K562 (cell line): Measurements from ENCODE around the gene ABCA5.

DNA sequence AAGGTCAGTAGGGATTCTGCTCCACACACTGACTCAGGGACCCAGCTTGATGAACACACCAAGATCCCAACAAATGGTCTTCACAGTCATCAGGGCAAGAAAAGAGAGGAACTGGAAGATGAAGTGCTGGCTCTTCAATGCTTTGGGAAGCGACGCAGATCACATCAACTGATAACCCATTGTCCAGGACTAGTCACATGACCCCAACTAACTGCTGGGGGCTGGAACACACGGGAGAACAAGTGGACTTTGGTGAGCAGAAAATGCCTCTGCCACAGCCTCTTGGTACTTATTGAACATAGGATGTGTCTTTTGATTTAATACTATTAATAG, 21.5 kb downstream of the FAM20A start:
- RAMPAGE, long total RNA, result no peak
- RRBS, result no CpG with 5 or more reads among the region's 3 CpGs
PRO-cap:
- standard, result no peak
- CoPRO, capped RNA only, 2 experiments, result no peak in any of the 2 experiments
- CoPRO, capped and uncapped RNA, 2 experiments, result no peak in any of the 2 experiments
- CoPRO, uncapped RNA only, 2 experiments, result no peak in any of the 2 experiments
CAGE:
- cytosol, long polyA plus RNA, result no peak
- long polyA plus RNA, result no peak
- nucleolus, long total RNA, result no peak
- nucleus, long polyA plus RNA, result no peak

- RAMPAGE, long total RNA, result no peak
- RRBS, result no CpG with 5 or more reads among the region's 7 CpGs
PRO-cap:
- standard, result unidirectional peak, plus-strand start at chr17:68794831
- CoPRO, capped RNA only, 2 experiments, result no peak in any of the 2 experiments
- CoPRO, capped and uncapped RNA, 2 experiments, result no peak in any of the 2 experiments
- CoPRO, uncapped RNA only, 2 experiments, result no peak in any of the 2 experiments
CAGE:
- cytosol, long polyA plus RNA, result no peak
- long polyA plus RNA, result no peak
- nucleolus, long total RNA, result no peak
- nucleus, long polyA plus RNA, result no peak
These were observed 160.4 kb downstream of the ABCA8 start for GRCh38 chr17:68794556-68795505.

DNA sequence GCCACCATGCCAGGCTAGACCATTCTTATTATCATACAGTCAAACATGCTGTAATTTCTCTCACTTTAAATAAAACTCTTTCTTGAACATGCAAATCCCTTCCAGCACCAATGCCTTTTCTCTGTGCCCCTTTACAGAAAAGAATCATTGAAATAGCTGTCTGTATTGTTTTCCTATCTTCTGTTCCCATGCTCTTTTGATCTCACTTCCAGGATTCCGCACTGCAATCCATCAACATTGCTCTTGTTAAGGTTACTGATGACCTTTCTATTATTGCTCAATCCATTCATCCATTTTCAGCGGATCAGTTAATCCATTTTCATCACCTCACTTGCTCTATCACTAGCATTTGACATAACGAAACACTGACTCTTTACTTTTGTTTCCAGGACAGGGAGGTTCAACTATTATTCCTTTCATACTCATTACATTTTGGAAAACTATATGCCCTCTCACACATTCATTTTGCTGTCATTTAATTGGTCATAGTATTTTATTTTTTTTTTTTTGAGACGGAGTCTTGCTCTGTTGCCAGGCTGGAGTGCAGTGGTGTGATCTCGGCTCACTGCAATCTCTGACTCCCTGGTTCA, 130.4 kb downstream of the ABCA8 start:
- RAMPAGE, long total RNA, result no peak
- RRBS, result no CpG with 5 or more reads among the region's 5 CpGs
PRO-cap:
- standard, result no peak
- CoPRO, capped RNA only, 2 experiments, result no peak in any of the 2 experiments
- CoPRO, capped and uncapped RNA, 2 experiments, result no peak in any of the 2 experiments
- CoPRO, uncapped RNA only, 2 experiments, result no peak in any of the 2 experiments
CAGE:
- cytosol, long polyA plus RNA, result no peak
- long polyA plus RNA, result no peak
- nucleolus, long total RNA, result no peak
- nucleus, long polyA plus RNA, result no peak

GRCh38 chr17:69130573-69131219, 11.0 kb downstream of the ABCA6 start:
- RAMPAGE, long total RNA, result no peak
- RRBS, result no CpG with 5 or more reads among the region's 7 CpGs
PRO-cap:
- standard, result no peak
- CoPRO, capped RNA only, 2 experiments, result no peak in any of the 2 experiments
- CoPRO, capped and uncapped RNA, 2 experiments, result no peak in any of the 2 experiments
- CoPRO, uncapped RNA only, 2 experiments, result no peak in any of the 2 experiments
CAGE:
- cytosol, long polyA plus RNA, result no peak
- long polyA plus RNA, result no peak
- nucleolus, long total RNA, result no peak
- nucleus, long polyA plus RNA, result no peak

GRCh38 chr17:69326383-69327411, at the start of gene ABCA5:
Gene ABCA5, minus strand, starts transcription at chr17:69327133.
- RAMPAGE, long total RNA, result no peak
- RRBS, result no CpG with 5 or more reads among the region's 99 CpGs
PRO-cap:
- standard, result bidirectional peak, plus-strand start at chr17:69327324, minus-strand start at chr17:69327101
- CoPRO, capped RNA only, 2 experiments, result peak in 2 of 2 experiments; most common plus-strand start chr17:69327272 (in 2); most common minus-strand start chr17:69327133 (in 2)
- CoPRO, capped and uncapped RNA, 2 experiments, result no peak in any of the 2 experiments
- CoPRO, uncapped RNA only, 2 experiments, result no peak in any of the 2 experiments
CAGE:
- cytosol, long polyA plus RNA, result no peak
- long polyA plus RNA, result no peak
- nucleolus, long total RNA, result no peak
- nucleus, long polyA plus RNA, result no peak

DNA sequence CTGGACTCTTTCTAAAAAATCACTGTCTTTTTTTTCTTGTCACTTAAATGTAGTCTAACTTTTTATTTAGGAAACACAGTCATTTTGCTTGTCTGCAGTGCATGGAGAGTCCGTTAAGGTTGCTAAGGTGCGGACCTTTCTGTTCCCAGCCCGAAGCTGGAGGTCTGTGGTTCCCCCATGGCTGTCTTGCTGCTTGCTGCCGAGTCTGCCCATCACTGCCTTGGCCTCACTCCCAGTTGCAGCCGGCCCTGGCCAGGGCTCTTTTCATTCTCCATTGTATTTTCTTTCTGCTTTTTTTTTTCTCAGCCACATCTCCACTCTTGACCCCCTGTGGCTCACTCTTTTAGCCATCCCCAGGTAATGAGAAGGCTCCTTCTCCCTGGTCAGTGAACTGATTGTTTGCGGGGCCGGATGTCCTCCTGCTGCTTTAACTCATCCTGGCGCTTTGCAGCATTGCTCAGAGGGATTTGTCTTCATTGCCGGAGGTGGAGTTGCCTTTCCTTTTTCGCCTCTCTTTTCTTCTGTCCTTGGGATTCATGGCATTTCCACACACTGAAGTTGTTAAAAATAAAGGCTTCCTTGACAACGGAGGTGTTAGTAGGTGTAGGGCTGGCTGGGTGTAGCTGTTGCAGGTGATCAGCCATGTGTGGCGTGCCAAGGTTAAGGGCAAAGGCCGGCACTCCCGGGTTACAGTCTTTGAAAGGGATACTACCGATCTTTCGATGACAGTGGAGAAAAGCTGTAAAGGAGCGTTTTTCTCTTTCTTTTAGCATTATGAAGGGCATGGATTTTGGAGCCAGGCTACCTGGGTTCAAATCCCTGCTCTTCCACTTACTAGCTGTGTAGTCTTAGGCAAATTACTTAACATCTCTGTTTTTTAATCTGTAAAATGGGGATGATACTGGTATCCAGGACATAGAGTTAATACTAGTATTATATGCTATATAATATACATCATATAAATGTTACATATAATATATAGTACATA, 34.1 kb downstream of the MAP2K6 start:
- RAMPAGE, long total RNA, result no peak
- RRBS, result 4% methylated on average over 4 of the region's 17 CpGs
PRO-cap:
- standard, result no peak
- CoPRO, capped RNA only, 2 experiments, result no peak in any of the 2 experiments
- CoPRO, capped and uncapped RNA, 2 experiments, result no peak in any of the 2 experiments
- CoPRO, uncapped RNA only, 2 experiments, result no peak in any of the 2 experiments
CAGE:
- cytosol, long polyA plus RNA, result no peak
- long polyA plus RNA, result no peak
- nucleolus, long total RNA, result no peak
- nucleus, long polyA plus RNA, result no peak

GRCh38 chr17:69486052-69486324, 71.5 kb downstream of the MAP2K6 start:
- RAMPAGE, long total RNA, result no peak
- RRBS, result no CpG with 5 or more reads among the region's 3 CpGs
PRO-cap:
- standard, result no peak
- CoPRO, capped RNA only, 2 experiments, result no peak in any of the 2 experiments
- CoPRO, capped and uncapped RNA, 2 experiments, result no peak in any of the 2 experiments
- CoPRO, uncapped RNA only, 2 experiments, result no peak in any of the 2 experiments
CAGE:
- cytosol, long polyA plus RNA, result no peak
- long polyA plus RNA, result no peak
- nucleolus, long total RNA, result no peak
- nucleus, long polyA plus RNA, result no peak

GRCh38 chr17:69501908-69502617, 87.6 kb downstream of the MAP2K6 start:
- RAMPAGE, long total RNA, result no peak
- RRBS, result no CpG with 5 or more reads among the region's 9 CpGs
PRO-cap:
- standard, result no peak
- CoPRO, capped RNA only, 2 experiments, result no peak in any of the 2 experiments
- CoPRO, capped and uncapped RNA, 2 experiments, result no peak in any of the 2 experiments
- CoPRO, uncapped RNA only, 2 experiments, result no peak in any of the 2 experiments
CAGE:
- cytosol, long polyA plus RNA, result no peak
- long polyA plus RNA, result no peak
- nucleolus, long total RNA, result no peak
- nucleus, long polyA plus RNA, result no peak

- RAMPAGE, long total RNA, result no peak
- RRBS, result no CpG with 5 or more reads among the region's 7 CpGs
PRO-cap:
- standard, result no peak
- CoPRO, capped RNA only, 2 experiments, result no peak in any of the 2 experiments
- CoPRO, capped and uncapped RNA, 2 experiments, result no peak in any of the 2 experiments
- CoPRO, uncapped RNA only, 2 experiments, result no peak in any of the 2 experiments
CAGE:
- cytosol, long polyA plus RNA, result no peak
- long polyA plus RNA, result no peak
- nucleolus, long total RNA, result no peak
- nucleus, long polyA plus RNA, result no peak
These were observed 113.5 kb upstream of the KCNJ16 start for GRCh38 chr17:69961505-69961981.

- RAMPAGE, long total RNA, result no peak
- RRBS, result no CpG with 5 or more reads among the region's 4 CpGs
PRO-cap:
- standard, result no peak
- CoPRO, capped RNA only, 2 experiments, result no peak in any of the 2 experiments
- CoPRO, capped and uncapped RNA, 2 experiments, result no peak in any of the 2 experiments
- CoPRO, uncapped RNA only, 2 experiments, result no peak in any of the 2 experiments
CAGE:
- cytosol, long polyA plus RNA, result no peak
- long polyA plus RNA, result no peak
- nucleolus, long total RNA, result no peak
- nucleus, long polyA plus RNA, result no peak
These were observed 791 bp upstream of the KCNJ16 start for GRCh38 chr17:70074232-70074636.

DNA sequence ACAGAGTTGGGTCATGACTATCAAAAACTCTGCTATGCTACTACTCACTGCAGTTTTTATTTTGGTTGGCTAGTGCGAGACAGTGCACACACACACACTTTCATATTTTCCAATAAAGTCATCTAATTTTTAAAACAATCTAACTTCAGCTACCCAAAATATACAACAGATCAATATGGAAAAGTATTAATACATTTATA, 119.4 kb downstream of the KCNJ2 start:
- RAMPAGE, long total RNA, result no peak
- RRBS, result no CpG with 5 or more reads among the region's 1 CpG
PRO-cap:
- standard, result no peak
- CoPRO, capped RNA only, 2 experiments, result no peak in any of the 2 experiments
- CoPRO, capped and uncapped RNA, 2 experiments, result no peak in any of the 2 experiments
- CoPRO, uncapped RNA only, 2 experiments, result no peak in any of the 2 experiments
CAGE:
- cytosol, long polyA plus RNA, result no peak
- long polyA plus RNA, result no peak
- nucleolus, long total RNA, result no peak
- nucleus, long polyA plus RNA, result no peak

- RAMPAGE, long total RNA, result no peak
- RRBS, result no CpG with 5 or more reads among the region's 24 CpGs
PRO-cap:
- standard, result no peak
- CoPRO, capped RNA only, 2 experiments, result peak in 2 of 2 experiments; most common plus-strand start chr17:70389476 (in 2); most common minus-strand start chr17:70389346 (in 1)
- CoPRO, capped and uncapped RNA, 2 experiments, result peak in 2 of 2 experiments; most common plus-strand start chr17:70389476 (in 2); most common minus-strand start chr17:70389364 (in 1)
- CoPRO, uncapped RNA only, 2 experiments, result no peak in any of the 2 experiments
CAGE:
- cytosol, long polyA plus RNA, result no peak
- long polyA plus RNA, result no peak
- nucleolus, long total RNA, result no peak
- nucleus, long polyA plus RNA, result no peak
These were observed 220.0 kb downstream of the KCNJ2 start for GRCh38 chr17:70389176-70389810.

DNA sequence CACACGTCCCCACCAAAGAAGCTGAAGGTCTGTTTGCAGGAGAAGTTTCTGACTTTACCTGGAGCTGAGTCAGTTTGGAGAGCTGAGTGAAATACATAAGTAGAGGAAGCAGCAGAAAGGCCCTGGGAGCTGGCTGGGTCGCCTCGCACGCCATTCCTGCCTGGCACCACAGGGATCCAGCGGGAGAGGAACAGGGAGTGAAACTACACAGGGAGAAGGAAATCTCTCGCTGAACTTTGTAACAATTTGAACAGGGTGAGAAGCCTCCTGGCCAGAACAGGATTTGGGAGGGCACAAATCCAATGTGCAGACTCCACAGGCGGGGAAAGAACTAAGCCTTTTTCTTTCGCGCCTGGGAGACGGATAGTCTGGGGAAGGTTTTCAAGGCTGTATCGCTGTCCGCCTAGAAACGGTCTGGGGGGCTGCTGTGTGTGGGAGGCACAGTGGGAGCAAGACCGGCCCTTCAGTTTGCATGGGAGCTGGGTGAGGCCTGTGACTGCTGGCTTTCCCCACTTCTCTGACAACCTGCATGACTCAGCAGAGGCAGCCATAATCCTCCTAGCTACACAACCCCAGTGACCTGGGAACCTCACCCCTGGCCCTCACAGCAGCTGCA, 778.4 kb downstream of the KCNJ2 start:
- RAMPAGE, long total RNA, result no peak
- RRBS, result no CpG with 5 or more reads among the region's 14 CpGs
PRO-cap:
- standard, result no peak
- CoPRO, capped RNA only, 2 experiments, result no peak in any of the 2 experiments
- CoPRO, capped and uncapped RNA, 2 experiments, result no peak in any of the 2 experiments
- CoPRO, uncapped RNA only, 2 experiments, result no peak in any of the 2 experiments
CAGE:
- cytosol, long polyA plus RNA, result no peak
- long polyA plus RNA, result no peak
- nucleolus, long total RNA, result no peak
- nucleus, long polyA plus RNA, result no peak

DNA sequence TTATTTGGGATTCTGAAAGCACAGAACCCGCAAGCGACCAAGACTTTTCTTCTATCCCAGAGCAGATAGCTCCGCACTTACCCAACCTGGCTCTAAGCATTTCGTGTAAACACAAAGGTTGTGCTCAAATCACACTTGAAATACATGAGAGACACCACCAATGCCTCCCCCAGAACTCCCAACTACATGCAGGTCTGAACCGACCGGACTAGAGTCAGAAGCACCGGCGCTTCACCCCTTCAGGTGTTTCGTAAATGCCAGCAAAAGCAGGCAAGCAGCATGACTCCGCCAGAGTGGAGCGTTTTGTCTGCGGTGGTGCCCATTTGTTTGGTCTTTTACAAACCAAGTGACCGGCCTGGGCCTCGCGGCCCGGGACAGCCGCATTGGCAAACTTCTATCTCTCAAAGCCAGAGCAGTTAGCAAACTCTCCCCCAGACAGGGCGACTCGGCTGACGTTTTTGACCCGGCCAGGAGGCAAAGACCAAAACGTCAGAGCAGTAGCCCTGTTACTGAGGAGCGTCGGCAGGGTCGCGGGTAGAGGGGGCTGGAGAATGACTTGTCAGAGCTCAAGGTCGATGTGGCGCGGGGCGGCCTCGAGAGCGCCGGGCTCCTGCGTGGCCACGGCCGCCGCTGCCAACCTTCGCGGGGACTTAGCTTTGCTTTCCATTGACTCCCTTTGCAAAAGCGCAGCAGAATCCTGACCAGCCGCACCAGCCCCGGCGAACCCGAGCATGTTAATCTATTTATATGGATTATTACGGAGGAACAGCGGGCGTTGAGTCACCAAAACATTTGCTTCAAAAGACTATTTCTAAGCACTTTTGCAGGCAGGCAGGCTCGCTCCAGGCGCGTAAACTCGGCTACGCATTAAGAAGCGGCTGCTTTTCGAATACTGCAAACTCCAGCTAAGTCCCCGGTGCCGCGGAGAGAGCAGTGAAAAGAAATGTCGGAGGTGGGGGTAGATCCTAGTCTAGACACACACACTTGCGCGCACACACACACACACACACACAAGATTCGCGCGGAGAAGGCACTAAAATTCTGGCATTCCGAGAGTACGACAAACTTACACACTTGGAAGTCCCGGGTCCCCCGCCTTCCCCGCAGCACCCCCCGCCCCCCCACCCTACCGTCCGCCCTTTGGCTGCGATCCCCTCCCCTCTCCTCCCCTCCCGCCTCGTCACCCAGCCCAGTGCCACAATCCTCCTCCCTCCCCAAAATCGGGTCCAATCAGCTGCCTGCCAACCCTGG, 702 bp upstream of the SOX9 start:
- RAMPAGE, long total RNA, result no peak
- RRBS, result 5% methylated on average over 6 of the region's 75 CpGs
PRO-cap:
- standard, result no peak
- CoPRO, capped RNA only, 2 experiments, result no peak in any of the 2 experiments
- CoPRO, capped and uncapped RNA, 2 experiments, result no peak in any of the 2 experiments
- CoPRO, uncapped RNA only, 2 experiments, result no peak in any of the 2 experiments
CAGE:
- cytosol, long polyA plus RNA, result no peak
- long polyA plus RNA, result no peak
- nucleolus, long total RNA, result no peak
- nucleus, long polyA plus RNA, result no peak

- RAMPAGE, long total RNA, result no peak
- RRBS, result no CpG with 5 or more reads among the region's 6 CpGs
PRO-cap:
- standard, result no peak
- CoPRO, capped RNA only, 2 experiments, result no peak in any of the 2 experiments
- CoPRO, capped and uncapped RNA, 2 experiments, result no peak in any of the 2 experiments
- CoPRO, uncapped RNA only, 2 experiments, result no peak in any of the 2 experiments
CAGE:
- cytosol, long polyA plus RNA, result no peak
- long polyA plus RNA, result no peak
- nucleolus, long total RNA, result no peak
- nucleus, long polyA plus RNA, result no peak
These were observed 3.7 kb downstream of the SOX9 start for GRCh38 chr17:72124526-72124947.

GRCh38 chr17:72191871-72192257, 71.0 kb downstream of the SOX9 start:
- RAMPAGE, long total RNA, result no peak
- RRBS, result no CpG with 5 or more reads among the region's 5 CpGs
PRO-cap:
- standard, result no peak
- CoPRO, capped RNA only, 2 experiments, result no peak in any of the 2 experiments
- CoPRO, capped and uncapped RNA, 2 experiments, result no peak in any of the 2 experiments
- CoPRO, uncapped RNA only, 2 experiments, result no peak in any of the 2 experiments
CAGE:
- cytosol, long polyA plus RNA, result no peak
- long polyA plus RNA, result no peak
- nucleolus, long total RNA, result no peak
- nucleus, long polyA plus RNA, result no peak

DNA sequence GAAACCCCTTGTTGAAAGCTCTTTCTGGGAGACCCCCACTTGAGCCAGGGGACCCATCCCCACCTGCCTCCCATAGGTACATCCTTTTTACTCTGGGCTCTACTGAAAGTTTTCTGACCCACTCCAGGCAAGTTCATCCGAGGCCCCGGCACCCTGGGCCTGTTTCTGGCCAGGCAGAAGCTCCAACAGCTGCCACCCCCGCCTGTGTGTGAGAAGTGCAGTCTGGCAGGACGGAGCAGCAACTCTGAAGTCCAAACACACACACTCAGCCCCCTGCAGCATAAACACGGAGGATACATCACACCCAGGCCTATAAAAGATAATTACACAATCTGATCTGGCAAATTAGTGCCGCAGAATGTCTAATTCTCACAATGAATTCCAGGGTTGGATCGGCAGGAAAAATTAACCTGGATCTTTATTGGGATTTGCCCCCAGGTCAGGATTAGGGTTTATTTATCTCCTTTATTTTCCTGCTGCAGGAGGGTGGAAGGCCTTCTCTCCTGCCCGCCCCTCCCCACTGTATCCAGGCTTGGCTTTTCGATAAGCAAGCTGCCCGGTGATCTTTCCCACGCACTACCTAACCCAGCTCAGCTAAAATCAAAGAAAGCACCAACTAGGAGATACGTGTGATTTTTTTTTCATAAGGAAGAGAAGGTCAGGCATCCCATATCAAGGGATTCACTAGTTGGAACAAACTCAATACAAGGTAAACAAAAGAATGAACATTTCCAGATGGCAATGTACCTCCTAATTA, 311.4 kb downstream of the SOX9 start:
- RAMPAGE, long total RNA, result no peak
- RRBS, result no CpG with 5 or more reads among the region's 12 CpGs
PRO-cap:
- standard, result no peak
- CoPRO, capped RNA only, 2 experiments, result no peak in any of the 2 experiments
- CoPRO, capped and uncapped RNA, 2 experiments, result no peak in any of the 2 experiments
- CoPRO, uncapped RNA only, 2 experiments, result no peak in any of the 2 experiments
CAGE:
- cytosol, long polyA plus RNA, result no peak
- long polyA plus RNA, result no peak
- nucleolus, long total RNA, result no peak
- nucleus, long polyA plus RNA, result no peak

DNA sequence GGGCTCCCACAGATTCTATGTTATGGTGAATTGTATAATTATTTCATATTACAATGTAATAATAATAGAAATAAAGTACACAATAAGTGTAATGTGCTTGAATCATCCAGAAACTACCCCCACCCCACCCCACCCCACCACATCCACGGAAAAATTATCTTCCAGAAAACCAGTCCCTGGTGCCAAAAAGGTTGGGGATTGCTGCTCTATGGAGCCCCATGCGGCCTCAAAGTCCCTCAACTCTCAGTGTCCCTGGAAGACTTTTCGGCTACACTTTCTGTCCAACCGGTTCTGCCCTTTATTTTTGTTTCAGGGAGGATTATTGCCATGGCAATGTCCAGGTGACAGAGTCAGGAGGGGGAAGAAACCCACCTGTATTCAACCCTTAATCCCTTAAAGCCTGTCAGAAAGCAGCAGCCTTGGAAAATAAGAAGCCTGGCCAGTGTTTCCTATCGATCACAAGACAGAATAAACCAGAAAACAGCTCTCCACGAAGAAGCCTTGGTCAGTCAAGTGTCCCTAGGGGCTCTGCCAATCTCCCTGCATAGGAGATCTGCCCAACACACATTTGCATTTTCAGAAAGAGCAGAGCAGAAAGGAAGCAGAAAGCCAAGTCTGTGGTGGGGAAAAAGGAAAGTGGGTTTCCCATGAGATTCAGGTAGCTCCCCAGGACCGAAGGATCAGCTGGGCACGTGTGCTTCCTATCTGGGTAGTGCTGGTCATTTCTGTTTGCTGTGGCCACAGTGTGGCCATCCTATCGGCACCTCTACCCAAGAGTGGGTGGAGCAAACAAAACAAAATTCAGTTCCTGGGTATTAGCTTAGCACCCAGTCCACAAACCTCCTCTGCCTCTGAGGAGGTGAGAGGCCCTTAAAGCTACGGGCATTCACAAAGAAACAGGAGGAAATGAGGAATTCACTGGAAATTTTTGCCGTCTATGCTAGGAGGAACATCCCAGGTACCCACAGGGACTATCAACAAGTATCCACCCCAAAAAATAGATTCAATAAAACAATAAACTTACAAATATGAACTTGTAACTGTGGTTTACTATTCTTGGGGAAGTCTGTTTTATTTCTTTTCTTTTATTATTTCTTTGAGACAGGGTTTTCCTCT, 342.8 kb downstream of the SOX9 start:
- RAMPAGE, long total RNA, result no peak
- RRBS, result no CpG with 5 or more reads among the region's 11 CpGs
PRO-cap:
- standard, result no peak
- CoPRO, capped RNA only, 2 experiments, result no peak in any of the 2 experiments
- CoPRO, capped and uncapped RNA, 2 experiments, result no peak in any of the 2 experiments
- CoPRO, uncapped RNA only, 2 experiments, result no peak in any of the 2 experiments
CAGE:
- cytosol, long polyA plus RNA, result no peak
- long polyA plus RNA, result no peak
- nucleolus, long total RNA, result no peak
- nucleus, long polyA plus RNA, result no peak